Colon Carcinoma Metastatic in the Brain (tissue), 2 donors: ENCODE results near the genes MYOM3, SRRM1 and RUNX3.

DNA sequence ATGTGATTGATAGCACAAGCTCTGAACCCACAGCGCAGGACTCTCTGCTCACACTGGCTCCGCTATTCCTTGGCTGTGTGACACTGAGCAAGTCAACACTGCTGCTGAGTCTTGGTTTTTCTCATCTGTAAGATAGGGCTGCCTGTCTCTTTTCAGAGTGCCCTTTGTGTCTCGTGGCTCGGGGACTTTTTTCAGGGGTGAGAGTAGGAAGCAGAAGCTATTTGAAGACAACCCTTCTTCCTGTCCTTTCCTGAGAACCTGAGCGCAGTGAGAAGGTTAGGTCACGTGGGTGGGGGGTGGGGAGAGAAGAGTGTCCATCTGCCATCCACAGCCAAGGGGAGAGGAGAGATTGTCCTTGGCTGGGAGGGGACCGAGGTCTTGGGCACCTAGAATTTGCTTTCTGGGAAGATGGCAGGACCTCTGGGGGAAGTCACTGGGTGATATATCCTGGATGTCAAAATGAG lies 2.3 kb downstream of the CNR2 start:
- PRO-cap, 2 experiments, result no peak in any of the 2 experiments

DNA sequence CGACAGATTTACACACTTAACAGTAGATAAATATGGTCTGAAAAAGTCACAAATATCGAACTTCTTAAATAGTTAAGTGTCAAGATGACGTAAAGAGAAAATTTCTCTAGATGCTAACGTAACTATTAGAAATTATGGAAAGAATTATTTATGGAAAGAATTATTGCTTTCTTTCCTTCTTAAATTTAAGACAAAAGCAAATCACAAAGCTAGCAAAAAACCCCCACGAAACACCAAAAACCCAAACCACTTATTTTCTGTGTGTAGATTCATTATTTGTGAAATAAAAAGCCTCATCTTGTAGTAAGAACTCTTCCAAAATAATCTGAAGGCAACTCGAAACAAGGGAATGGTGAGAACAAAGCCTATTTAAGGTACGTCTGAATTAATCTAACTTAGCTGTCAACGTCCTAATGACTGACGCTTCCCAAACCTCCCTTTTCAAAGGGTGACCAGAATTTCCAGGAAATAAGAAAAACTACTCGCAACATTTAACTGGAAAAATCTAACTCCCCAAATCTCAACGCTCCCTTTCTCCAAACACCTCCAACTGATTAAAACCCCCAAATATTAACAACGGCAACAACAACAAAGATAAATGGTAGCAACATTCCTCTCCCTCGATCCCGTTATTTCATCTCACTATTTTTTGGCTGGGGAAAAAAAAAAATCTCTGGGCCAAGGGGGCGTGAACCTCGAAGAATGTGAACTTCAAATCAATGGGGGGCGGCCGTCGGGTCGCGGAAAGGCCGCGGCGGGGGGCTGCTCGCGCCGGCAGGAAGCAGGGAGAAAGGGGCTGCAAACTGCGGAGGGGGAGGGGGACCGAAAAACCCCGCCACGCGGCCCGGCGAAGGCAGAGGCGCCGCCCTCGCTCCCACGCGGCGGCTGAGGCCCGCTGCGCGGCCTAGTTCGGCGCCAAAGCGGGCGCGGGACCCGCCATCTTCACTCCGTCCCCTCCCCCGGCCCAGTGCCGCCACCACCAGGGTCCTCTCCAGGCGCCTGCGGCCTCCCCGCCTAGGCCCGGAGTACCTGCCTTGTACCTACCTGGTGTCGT lies 653 bp downstream of the SRSF10 start:
- PRO-cap, 2 experiments, result peak in 1 of 2 experiments; most common minus-strand start position 952 of the sequence (in 1)

DNA sequence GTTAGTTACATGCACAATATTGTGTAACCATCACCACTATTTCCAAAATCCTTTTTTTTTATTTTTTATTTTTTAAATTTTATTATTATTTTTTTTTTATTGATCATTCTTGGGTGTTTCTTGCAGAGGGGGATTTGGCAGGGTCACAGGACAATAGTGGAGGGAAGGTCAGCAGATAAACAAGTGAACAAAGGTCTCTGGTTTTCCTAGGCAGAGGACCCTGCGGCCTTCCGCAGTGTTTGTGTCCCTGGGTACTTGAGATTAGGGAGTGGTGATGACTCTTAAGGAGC lies 51.2 kb upstream of the SRSF10 start:
- PRO-cap, 2 experiments, result no peak in any of the 2 experiments

DNA sequence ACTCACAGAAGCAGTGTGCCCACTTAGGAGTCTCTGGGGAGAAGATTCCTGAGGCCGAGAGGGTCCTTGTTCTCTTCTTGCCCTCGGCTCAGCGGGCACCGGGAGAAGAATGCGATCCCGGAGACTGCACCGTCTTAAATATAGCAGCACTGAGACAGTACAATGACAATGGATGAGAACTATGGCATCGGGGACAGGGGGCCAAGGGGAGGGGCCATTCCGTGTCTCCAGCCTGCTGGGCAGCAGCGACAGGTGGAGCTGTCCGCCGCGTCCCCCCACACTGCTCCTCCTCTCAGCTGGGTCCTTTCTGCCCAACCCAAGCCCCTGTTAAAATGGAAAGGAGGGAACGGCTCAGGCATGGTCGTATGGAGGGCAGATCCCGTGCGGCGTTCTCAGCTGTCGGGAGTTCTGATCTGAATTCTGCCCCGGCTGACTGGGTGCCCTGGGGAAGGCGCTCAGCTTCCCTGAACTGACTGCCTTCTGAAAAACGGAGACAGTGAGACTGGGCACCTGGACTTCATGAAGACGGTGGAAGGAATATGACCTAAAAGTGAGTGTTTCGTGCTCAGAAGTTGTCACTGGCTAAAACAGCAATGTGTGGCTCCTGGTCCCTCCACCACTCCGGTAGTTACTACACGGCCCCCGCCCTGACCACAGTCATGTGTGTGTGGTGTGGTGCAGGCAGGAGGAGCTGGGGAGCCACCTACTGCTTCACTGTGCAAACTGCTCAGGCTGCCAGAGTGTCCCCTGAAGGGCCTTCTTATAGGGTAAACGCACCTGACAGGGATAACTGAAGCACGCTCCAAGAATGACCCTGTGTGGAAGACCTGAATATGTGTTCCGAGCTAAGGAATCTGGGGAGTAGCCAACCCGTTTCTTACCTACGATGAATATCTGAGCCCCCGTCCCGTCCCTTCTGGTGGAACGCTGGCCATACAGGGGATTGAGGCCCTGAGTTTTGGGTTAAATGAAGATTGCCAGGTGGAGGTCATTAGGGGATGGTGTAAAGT lies at the start of gene MYOM3:
Gene MYOM3 (minus strand): TSS at position 111 of the 1,010 bp plus-strand sequence.
- PRO-cap, 2 experiments, result peak in 1 of 2 experiments; most common minus-strand start position 659 of the sequence (in 1)

DNA sequence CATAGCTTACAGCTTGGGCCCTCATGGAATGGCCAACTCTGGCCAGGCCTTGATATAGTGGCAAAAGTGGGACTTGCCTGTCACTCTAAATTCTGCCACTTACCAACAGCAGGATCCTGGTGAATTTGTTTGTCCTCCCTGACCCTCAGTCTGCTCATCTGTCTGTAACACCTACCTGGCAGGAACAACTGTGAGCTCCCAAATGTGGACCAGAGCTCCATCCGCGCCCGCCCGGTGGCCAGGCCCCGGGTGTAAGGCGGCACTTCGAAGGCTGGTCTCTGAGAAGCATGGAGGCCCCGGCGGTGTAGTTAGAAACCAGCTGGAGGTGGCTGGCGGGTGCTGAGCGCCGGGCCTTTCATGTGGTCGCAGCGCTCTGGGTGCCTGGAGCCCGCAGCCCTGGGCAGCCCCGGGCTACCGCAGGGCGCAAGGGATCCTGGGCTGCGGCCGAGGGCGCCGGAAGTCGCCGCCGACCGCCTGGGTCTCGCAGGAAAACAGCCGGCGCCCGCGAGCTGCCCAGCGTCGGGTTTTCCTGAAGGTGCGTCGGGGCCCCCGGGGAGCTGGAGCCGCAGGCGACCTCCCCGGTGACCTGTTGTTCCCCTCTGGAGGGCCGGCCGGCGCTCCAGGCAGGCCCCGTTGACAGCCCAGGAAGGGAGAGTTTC lies 2.5 kb downstream of the GRHL3 start:
- PRO-cap, 2 experiments, result peak in 1 of 2 experiments; most common plus-strand start position 486 of the sequence (in 1); most common minus-strand start position 280 of the sequence (in 1)

GRCh38 chr1:24539263-24539839 lies 16.5 kb upstream of the NCMAP start:
- PRO-cap, 2 experiments, result no peak in any of the 2 experiments

- PRO-cap, 2 experiments, result no peak in any of the 2 experiments
Observed at GRCh38 chr1:24540900-24541472, 14.9 kb upstream of the NCMAP start.

GRCh38 chr1:24643063-24643446 lies at the start of gene SRRM1:
TSS of gene SRRM1 (plus strand) at chr1:24643302.
- PRO-cap, 2 experiments, result peak in 2 of 2 experiments; most common plus-strand start chr1:24643298 (in 1)

- PRO-cap, 2 experiments, result no peak in any of the 2 experiments
Observed at GRCh38 chr1:24719855-24720661, 25.2 kb upstream of the CLIC4 start.

DNA sequence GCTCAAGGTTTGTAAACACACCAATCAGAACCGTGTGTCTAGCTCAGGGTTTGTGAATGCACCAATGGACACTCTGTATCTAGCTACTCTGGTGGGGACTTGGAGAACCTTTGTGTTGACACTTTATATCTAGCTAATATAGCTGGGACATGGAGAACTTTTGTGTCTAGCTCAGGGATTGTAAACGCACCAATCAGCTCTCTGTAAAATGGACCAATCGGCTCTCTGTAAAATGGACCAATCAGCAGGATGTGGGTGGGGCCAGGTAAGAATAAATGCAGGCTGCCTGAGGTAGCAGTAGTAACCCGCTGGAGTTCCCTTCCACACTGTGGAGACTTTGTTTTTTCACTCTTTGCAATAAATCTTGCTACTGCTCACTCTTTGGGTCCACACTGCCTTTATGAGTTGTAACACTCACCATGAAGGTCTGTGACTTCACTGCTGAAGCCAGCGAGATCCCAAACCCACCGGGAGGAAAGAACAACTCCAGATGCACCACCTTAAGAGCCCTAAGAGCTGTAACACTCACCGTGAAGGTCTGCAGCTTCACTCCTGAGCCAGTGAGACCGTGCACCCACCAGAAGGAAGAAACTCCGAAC lies 23.1 kb upstream of the CLIC4 start:
- PRO-cap, 2 experiments, result peak in 1 of 2 experiments; most common plus-strand start position 300 of the sequence (in 1)

GRCh38 chr1:24762125-24762982 lies 17.1 kb downstream of the CLIC4 start:
- PRO-cap, 2 experiments, result no peak in any of the 2 experiments

GRCh38 chr1:24798879-24799603 lies 53.8 kb downstream of the CLIC4 start:
- PRO-cap, 2 experiments, result no peak in any of the 2 experiments

- PRO-cap, 2 experiments, result no peak in any of the 2 experiments
Observed at GRCh38 chr1:24803023-24803656, 57.9 kb downstream of the CLIC4 start.

GRCh38 chr1:24899386-24899896 lies 30.6 kb downstream of the RUNX3 start:
- PRO-cap, 2 experiments, result no peak in any of the 2 experiments

DNA sequence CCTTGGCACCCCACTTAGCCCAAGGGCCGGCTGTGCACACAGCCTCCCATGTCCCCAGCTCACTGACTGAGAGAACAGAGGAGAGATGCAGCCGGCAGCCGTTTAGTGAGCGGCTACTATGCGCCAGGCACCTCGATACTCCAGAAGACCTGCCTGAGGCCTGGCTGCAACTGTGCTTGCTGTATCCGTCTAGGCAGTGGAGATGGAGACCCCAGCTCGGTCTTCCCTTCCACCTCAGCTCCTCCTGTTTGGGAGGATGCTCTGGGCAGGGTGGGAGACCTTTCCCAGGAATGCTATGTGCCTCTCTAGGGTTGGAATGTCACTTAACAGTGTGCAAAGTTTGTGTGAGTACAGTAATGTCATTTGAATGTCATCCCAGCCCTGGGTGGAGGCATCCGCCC lies 23.6 kb downstream of the RUNX3 start:
- PRO-cap, 2 experiments, result no peak in any of the 2 experiments

GRCh38 chr1:24914755-24915262 lies 15.3 kb downstream of the RUNX3 start:
- PRO-cap, 2 experiments, result peak in 1 of 2 experiments; most common minus-strand start chr1:24914855 (in 1)

GRCh38 chr1:24921980-24923117 lies 7.7 kb downstream of the RUNX3 start:
- PRO-cap, 2 experiments, result no peak in any of the 2 experiments

- PRO-cap, 2 experiments, result no peak in any of the 2 experiments
Observed at GRCh38 chr1:24926149-24927371, 3.5 kb downstream of the RUNX3 start.

DNA sequence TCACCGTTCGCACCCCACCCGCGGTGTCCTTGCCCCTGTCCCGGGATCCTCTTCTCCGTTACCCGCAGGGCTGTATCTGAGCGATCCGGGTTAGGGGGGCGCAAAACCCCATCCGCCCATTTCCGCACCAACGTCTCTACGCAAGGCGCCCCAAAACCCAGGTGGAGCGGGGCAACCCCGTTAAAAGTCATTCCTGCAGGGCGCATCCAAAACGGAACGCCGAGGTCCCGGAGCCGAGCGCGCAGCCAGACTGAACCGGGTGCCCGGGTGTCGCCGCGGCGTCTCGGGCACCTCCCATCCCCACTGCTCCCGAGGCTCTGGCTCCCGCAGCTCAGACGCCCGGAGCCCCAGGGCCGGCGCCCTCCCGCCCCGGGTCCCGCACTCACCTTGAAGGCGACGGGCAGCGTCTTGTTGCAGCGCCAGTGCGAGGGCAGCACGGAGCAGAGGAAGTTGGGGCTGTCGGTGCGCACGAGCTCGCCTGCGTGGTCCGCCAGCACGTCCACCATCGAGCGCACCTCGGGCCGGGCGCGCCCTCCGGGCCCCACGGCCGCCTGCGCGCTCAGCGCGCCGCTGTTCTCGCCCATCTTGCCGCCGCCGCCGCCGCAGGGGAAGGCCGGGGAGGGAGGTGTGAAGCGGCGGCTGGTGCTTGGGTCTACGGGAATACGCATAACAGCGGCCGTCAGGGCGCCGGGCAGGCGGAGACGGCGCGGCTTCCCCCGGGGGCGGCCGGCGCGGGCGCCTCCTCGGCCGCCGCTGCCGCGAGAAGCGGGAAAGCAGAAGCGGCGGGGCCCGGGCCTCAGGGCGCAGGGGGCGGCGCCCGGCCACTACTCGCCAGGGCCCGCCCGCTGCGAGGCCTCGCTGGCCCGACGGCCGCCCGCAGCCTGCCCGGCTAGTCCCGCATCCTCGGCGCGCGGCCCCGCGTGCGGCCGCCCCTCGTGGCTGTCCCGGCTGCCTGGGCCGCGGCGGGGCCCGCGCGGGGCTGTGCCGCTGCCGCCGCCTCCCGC lies 573 bp downstream of the RUNX3 start:
- PRO-cap, 2 experiments, result peak in 2 of 2 experiments; most common plus-strand start position 209 of the sequence (in 1); most common minus-strand start position 513 of the sequence (in 1)

DNA sequence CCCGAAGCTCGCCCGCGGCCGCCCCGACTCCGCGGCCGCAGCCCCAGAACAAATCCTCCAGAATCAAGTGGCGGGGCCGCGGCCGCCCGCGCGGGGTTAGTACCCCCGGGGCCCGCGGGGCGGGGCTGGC lies at the start of gene RUNX3:
Gene RUNX3 (minus strand): TSS at position 72 of the 130 bp plus-strand sequence.
- PRO-cap, 2 experiments, result peak in 2 of 2 experiments; most common minus-strand start position 57 of the sequence (in 2)